ENCODE data around the genes AKAP10 and LGALS9B.

DNA sequence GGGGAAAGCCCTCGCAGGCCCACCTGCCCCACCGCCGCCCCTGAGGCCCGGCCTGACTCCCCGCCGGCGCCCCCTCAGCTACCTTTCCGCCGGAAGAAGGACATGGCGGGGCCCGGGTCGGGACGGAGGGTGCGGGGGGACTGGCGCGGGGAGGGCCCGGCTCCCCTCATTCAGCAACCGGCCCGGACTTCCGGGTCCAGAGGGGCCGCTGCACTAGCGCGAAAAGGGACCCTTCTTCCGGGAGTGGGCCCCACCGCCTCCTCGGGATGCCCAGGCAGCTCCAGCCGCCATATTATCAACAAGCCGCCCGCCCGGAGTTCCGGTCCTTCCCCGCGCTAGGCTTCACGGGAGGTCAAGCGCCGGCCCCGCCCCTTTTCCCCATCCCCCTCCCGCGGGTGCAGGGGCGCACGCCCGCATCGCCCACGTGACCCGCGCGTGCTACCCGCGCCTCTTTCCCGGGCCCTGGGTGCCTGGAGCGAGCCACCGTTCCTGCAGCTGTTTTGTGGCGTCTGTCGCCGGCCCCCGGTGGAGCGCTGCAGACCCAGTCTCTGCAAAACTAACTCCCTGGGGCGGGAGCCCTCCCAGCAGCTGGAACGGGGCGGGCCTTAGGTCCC is at the start of gene AKAP10:
AKAP10 (minus strand) TSS at position 319 of the 614 bp plus-strand sequence.
- PRO-cap: bidirectional peak, plus-strand start at position 295 of the sequence, minus-strand start at position 291 of the sequence; bidirectional peak, plus-strand start at position 449 of the sequence, minus-strand start at position 514 of the sequence

GRCh38 chr17:20095777-20096072 is 86.6 kb downstream of the SPECC1 start:
- PRO-cap: no peak

DNA sequence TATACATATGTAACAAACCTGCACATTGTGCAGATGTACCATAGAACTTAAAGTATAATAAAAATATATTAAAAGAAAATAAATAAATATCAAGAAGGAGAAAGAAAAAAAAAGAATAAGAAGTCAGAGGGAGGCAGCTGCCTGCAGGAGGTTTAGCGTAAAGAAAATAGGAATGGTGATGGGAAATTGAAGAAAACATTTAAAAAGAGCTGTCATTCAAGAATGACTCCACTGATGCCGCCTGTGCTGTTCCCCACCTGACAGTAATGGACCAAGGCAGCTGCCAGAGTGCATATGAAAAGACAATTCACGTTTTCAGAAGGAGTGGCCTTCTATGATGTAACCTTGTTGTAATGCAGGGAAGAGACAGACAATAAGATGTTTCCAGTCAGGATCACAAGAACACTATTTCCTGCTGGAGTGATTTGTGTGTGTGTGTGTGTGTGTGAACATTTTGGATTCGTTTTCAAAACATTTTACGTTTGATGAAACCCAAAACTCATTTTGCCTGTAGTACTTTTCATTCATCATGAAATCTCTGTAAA is 203.8 kb downstream of the LGALS9B start:
- PRO-cap: bidirectional peak, plus-strand start at position 369 of the sequence, minus-strand start at position 265 of the sequence

DNA sequence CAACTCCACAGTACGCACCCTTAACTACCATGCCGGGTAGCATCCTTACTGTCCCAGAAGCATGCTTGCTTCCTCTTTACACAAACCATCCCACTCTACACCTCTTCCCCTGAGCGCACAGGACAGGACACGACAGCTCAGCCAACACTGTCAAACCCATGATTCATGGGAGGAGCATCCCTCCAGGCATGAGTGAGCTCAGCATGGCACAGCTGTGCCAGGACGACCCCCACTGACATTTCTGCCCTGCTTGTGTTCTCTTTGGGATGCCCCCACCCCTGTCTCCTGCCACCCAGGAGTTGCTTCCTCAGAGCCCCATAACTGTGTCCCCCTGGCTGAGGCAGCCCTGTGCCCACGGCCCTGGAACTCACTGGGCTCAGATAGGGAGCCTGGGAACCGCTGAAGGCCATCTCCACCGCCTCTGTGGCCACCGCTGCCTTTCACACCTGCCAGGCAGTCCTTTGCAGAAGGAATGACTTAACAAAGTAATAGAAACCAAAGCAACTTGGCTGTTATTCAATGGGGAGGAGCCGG is at the start of gene LGALS9B:
LGALS9B (minus strand) TSS at position 479 of the 534 bp plus-strand sequence.
- PRO-cap: no peak

- PRO-cap: no peak
Observed at GRCh38 chr17:20531106-20531389, 48.5 kb upstream of the CDRT15L2 start.

DNA sequence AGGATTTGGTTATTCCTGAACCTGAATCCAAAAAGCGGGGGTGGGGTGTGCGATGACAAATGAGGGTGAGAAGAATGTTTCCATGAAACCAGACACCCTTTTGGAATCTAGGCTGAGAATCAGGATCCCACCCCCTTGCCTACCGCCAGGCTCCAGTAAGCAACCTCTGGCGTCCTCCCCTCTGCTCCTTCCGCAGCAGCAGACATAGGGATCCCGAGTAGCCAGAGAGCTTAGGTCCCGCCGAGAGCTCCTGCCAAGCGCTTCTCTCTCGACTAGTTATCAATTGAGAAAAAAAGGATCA is 191.1 kb downstream of the USP22 start:
- PRO-cap: unidirectional peak, plus-strand start at position 205 of the sequence

- PRO-cap: no peak
Observed at GRCh38 chr17:20920717-20921333, 122.0 kb downstream of the USP22 start.

DNA sequence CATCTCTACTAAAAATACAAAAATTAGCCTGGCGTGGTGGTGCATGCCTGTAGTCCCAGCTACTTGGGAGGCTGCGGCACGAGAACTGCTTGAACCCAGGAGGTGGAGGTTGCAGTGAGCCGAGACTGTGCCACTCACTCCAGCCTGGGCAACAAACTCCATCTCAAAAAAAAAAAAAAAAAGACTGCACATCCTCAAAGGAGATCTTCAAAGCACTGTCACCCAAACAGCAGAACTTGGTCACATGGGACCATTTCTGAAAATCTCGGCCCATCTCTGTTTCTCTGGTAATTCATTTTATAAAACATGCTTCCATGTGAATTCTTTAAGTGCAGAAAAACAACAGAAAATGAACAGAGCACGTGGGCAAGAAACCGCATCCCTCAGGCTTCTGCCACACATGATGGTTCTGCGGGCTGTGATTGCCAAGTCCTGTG is 41.9 kb downstream of the USP22 start:
- PRO-cap: no peak

DNA sequence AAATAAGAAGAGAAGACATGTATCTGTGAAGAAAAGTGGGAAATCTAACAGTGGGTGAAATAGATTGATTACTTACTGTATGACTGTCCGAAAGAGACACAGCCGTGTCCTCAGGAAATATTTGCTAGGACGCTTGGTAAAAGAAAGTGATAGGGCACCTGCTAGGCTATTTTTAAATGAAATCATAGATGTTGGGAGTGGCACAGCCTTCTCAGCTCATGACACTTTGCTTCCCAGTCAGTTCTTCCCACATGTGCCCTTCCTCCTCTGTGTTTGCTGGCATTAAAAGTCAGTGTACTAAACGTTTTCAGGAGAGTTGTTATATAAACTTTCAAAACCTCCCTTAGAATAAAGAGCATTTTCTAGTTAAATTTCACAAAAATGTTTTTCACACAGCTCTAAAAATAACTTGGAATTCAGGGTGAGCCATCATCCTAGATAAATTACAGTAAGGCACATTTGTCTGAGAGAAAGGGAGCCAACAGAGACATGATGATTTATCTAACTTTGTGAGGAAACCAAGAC is 34.9 kb downstream of the DHRS7B start:
- PRO-cap: no peak

GRCh38 chr17:21197817-21198256 is 16.1 kb downstream of the TMEM11 start:
- PRO-cap: no peak

DNA sequence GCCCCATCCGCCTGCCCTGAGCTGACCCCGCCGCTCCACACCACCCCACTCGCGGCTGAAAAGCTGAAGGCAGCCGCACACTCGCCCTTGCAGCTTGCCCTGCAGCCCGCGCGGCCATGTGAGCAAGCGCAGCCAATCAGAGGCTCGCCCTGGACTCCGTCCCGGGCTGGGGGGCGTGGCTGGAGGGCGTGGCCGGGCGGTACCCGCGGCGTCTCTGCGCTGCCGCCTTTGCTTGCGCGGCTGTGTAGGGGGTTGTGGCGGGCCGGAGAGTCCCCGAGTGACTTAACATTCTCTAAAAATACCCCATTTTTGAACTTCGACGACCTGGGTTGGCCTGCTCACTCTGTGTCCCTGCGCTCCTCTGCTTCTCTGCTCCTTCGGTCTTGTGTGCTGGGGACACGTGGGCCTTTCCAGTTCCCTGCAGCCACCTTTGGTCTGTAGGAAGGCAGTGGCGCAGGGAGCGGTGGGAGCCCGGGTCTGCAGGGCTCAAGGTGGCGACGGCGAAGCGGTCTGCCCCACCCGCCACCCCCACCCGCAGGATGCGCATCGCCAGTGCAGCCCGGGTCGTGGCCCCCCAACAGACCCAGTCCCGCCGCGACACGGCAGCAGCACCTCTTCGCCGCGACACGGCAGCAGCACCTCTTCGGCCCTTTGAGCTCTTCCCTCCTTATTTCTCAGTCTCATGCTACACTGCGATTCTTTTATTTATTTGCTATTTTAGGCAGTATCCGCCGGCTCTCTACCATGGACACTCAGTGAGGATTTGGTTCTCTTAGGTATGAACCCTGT is 8.6 kb upstream of the MAP2K3 start:
- PRO-cap: bidirectional peak, plus-strand start at position 231 of the sequence, minus-strand start at position 69 of the sequence

GRCh38 chr17:21284113-21284466 is 421 bp upstream of the MAP2K3 start:
- PRO-cap: no peak

GRCh38 chr17:21287747-21288883 is 3.6 kb downstream of the MAP2K3 start:
- PRO-cap: no peak

DNA sequence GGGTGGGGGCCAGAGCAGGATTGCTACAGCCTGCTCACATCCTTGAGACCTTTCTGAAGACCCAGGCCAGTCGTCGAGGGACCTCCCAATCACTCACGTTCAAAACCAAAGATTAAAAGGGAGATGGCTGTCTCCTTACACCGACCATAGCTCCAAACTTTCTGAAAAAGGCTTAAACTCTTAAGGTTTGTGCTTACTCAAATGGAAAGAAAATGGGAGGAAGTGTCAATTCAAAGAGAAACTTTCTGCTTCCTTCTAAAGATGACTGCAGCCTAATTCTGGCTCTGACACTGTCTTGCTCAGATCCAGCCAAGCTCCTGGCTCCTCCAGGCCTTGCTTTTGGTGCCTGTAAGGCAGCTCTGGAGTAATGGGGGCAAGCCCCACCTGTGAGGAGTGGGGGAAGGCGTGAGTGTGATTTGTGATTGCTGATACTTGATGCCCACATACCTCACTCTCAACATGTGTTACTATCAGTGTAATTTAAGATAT is 54.9 kb upstream of the WSB1 start:
- PRO-cap: no peak

- PRO-cap: unidirectional peak, plus-strand start at chr17:27276792; bidirectional peak, plus-strand start at chr17:27277066, minus-strand start at chr17:27277026; bidirectional peak, plus-strand start at chr17:27277307, minus-strand start at chr17:27277087
Observed at GRCh38 chr17:27276565-27277341, 17.2 kb upstream of the WSB1 start.

- PRO-cap: no peak
Observed at GRCh38 chr17:27295621-27296109, 1.8 kb downstream of the WSB1 start.

- PRO-cap: no peak
Observed at GRCh38 chr17:27473433-27474639, 17.6 kb downstream of the KSR1 start.

GRCh38 chr17:27502498-27503102 is 46.4 kb downstream of the KSR1 start:
- PRO-cap: no peak

DNA sequence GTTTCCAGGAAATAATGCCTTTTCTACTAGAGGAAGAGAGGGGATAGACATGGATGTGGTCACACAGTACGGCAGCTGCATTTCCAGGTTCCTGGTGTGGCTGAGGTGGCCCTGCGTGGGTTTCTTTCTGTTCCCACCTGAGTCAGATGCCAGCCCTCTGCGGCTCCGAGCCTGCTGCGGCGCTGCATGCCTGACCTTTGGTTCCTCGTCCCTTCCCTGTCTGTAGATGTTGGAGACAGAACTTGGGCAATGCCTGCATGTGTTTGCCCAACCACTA is 71.9 kb upstream of the LGALS9 start:
- PRO-cap: no peak

DNA sequence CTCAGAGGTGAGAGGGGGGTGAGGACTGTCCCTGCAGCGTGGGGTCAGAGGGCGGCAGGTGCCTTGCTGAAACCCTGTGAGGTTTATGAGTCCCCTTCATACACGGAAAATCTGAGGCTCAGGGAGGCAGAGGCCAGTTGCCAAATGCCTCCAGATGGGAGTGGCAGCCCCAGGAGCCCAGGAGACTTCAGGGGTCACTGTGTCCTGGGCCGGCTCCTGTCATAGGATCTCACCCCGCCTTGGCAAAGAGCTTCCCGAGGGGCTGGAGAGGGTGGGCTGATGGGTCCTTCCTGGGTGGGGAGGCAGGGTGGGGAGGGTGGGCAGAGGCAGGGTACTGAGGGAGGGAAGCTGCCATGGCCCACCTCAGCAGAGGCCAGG is 965 bp downstream of the LGALS9 start:
- PRO-cap: no peak

Data from H9 (cell line).